ENCODE data around the genes NOL4L, BPIFA3 and BPIFA1.

GRCh38 chr20:32007587-32008370, 2.5 kb upstream of the CCM2L start:
- PRO-cap, 2 experiments, result peak in 2 of 2 experiments; most common plus-strand start chr20:32008161 (in 2); most common minus-strand start chr20:32007885 (in 1)

DNA sequence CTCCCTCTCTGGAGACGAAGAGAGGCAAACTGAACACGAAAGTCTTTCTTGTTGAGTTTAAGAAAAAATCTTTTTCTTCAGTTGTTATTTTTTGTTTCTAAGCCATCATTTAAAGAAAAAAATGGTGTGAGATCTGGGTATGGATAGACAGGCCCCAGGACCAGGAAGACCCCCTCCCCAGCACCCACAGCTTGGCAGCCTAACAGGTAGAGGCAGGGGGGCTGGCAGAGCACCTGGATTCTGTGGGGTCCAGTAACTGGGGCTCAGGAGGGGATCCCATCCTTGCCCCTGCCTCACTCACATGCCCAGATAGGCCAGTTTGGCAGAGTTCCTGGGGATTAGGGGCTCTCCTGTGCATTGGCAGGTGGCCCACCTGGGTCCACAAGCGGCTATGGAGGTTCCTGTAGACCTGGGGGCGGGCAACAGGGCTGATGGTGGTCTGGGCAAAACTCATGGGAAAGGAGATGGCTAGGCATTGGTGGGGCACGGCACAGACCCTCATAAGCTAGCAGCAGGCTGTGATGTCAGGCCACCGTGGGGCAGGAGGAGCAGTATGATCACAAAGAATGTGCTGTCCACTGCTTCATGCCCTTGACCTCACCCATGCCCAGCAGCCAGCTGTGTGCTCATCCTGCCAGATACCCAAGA, 19.4 kb downstream of the PLAGL2 start:
- PRO-cap, 2 experiments, result no peak in any of the 2 experiments

DNA sequence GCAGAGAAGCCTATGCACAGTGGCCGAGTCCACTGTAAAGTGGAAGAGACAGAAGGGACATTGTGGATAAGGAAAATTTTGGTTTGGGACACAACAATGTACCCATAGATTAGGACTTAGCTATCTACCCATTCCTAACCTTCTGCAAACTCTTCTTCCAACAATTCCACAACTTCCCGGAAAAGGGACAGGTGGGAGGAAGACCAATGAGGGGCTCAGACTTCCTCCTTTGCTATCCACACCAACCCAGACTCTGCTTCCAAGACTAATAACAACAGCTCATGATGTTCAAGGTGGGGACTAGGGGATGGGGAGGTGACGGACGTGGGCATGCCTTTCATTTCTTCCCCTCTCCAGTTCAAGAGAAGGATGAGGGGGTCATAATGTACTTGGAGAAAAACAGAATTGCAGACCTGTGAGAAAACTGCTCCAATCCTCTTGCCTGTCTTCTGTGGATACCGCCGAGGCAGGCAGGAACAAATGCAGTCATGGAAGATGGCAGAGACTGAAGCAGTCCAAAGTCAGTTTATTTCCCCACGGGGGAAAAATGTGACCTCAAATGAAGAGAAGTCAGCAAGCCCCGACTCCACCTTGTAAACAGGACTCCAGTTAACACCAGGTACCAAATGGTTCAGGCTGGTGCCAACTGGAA, 12.3 kb downstream of the PLAGL2 start:
- PRO-cap, 2 experiments, result no peak in any of the 2 experiments

DNA sequence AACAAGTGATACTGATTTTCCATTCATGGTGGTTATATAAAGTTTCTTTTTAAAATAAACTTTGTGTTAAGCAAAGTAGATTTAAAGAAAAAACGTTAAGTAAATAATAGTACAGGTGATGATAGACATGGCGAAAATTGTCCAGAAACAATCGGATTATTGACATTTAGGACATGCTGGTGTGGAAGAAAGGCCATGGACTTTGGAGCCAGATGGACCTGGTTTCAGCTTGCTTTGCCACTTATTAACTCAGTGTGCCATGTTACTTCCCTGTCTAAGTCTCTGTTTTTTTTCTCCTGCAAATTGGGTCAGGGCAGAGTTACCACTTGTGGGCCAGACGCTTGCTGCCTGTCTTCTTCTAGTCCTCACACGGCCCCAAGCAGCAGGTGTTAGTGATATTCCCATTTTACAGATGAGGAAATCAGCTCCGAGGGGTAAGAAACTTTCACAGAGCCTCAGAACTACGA, 12.2 kb downstream of the KIF3B start:
- PRO-cap, 2 experiments, result no peak in any of the 2 experiments

DNA sequence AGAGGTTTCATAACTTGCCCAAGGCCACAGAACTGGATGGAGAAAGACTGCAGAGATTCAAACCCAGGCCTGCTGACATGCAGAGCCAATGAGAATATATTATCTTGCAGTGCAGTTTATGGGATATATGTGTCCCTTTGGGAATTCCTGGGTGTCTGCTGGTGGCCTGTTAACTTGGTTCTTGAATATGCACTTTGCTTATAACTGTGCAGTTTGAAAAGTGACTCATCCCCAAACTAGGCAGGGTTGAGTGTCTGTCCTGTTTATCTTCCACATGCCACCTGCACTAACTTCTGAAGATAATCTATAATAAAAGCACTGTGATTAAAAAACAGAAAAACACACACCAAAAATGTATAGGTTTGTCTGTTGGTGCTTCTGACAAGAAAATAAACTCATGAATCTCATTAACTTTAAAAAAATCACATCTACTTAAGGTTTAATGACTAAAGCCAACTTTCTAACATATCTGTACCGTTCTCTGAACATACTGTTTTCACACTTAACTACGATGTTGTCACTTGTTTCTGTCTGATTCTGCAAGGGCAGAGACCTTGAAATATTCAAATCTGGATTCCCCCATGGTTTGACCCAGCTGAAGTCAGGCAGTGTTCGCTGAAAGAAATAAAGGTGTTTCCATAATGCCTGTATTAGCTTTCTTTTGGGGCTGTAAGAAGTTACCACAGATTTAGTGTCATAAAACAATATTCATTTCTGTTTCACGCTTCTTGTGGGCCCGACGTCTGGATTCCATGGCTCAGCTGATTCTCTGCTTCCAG, 2.8 kb upstream of the ASXL1 start:
- PRO-cap, 2 experiments, result no peak in any of the 2 experiments

- PRO-cap, 2 experiments, result no peak in any of the 2 experiments
These were observed 6.5 kb downstream of the ASXL1 start for GRCh38 chr20:32364480-32365237.

- PRO-cap, 2 experiments, result peak in 2 of 2 experiments; most common plus-strand start chr20:32483534 (in 1); most common minus-strand start chr20:32483490 (in 1)
These were observed 101.7 kb downstream of the NOL4L start for GRCh38 chr20:32483150-32484061.

DNA sequence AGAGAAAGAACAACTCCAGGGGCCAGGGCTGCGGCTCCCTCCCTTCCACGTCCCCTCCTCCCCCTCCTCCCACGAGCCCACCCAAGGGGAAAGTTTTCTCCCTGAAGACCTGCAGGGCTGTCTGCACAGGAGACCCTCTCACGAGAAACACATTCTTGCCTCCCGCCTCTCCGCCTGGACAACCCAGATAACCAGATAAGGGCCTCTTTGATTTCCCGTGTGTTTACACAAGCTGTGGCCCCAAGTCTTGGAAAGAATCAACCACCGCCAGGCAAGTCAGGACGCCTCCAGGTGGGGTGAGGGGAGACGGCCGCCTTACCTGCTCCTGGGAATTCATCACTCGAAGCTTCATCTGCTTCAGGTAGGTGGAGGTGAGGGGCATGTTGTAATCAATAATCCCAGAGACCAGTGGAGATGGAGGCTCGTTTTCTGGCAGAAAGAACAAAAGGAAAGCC, 74.1 kb downstream of the NOL4L start:
- PRO-cap, 2 experiments, result no peak in any of the 2 experiments

DNA sequence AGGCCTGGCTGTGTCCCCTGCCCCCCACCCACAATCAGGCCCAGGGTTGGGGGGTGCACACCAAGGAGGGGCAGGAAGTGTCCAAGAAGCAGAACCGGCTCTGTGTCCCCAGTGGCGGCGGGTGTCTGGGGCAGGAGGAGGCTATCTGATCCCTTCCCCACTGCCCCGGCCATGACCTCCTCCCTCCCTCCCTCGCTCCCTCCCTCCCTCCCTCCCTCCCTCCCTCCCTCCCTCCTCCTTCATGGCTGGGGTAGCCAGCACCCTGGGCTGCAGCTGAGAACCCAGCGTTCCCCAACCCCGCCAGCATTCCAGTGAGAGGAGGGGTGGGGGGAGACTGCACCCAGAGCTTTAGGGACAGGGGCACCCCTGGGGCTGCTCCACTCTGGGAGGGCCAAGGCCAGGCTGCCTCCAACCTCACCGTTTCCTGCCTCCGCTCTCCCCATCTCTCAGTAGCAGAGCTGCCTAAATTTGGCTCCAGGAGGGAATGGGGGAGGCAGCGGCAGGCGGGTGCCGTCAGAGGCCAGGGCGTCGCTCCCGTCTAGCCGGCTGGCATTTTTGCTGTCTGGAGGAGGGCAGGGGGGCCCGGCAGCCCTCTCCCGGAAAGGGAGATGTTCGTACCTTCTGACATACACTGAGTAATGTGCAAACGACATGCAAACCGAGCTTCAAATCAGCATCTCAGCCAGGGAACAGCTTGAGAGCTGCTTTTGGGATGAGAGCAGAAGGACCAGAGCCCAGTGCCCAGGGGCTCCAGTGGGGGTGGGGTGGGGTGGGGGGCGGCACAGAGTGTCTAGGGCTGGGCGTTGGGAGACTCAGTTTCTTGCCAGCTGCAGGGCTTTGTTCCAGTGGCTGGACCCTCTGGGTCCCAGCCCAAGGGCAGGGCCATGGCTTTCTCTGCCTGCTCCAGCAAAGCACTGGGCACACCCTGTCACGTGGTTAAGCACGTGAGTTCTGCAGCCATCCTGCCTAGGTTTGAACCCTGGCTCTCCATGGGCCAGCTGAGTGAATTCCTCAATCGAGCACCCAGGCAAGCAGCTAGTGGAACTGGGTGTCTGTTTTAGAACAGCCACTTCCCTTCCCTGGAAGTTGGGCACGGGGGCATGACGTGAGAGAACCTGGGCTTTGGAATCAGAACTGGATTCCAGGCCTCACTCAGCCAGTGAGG, 46.5 kb downstream of the NOL4L start:
- PRO-cap, 2 experiments, result no peak in any of the 2 experiments

GRCh38 chr20:32539577-32540282, 45.4 kb downstream of the NOL4L start:
- PRO-cap, 2 experiments, result peak in 1 of 2 experiments; most common plus-strand start chr20:32540035 (in 1)

DNA sequence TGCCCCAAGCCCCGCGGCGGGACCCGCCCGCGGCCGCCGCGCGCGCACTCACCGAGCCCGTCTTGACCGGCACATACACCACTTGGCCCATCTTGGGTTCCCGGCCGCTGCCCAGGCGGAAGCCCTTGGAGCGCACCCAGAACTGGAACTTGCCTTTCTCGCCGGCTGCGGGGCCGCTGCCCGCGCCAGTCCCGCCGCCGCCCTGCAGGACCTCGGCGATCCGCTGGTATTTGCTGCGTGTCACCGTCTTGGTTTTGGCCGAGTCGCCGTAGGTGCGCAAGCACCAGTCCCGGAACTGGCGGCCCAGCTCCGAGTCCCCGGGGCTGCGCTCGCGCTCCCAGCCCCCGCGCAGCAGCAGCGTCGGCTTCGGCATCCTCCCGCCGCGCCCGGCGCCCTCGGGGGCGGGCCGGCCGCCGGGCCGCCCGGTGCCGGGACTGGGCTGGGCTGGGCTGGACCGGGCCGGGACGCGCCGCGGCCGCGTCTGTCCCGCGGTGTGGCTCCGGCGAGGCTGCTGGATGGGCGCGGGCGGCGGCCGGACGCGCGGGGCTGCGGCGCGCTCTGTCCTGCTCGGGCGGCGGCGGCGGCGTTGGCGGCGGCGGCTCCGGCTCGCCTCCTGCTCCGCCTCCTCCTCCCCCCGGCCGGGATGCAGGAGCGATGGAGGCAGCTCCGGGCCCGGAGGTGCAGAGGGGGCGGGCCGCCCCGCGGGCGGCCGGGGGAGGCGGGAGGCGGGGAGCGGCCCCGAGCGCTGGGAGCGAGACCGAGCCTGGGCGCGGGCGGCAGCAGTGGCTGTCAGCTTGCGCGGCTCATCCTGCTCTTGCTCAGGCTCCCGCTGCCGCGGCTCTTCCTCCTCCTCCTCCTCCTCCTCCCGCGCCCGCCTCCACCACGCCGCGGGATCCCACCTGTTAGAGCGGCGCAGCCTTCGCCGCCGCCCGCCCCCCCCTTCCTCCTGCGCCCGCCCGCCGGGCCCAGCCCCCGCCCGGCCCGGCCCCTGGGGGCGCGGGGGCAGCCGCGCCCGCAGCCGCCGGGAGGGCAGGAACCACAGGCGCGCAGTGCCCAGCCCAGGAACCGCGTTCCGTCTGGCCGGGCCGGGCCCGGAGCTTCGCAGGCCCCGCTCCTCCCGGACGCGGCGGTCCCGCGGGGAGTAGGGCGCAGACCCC, at the start of gene NOL4L:
TSS of gene NOL4L (minus strand) at position 816 of the 1,157 bp plus-strand sequence.
- PRO-cap, 2 experiments, result peak in 1 of 2 experiments; most common minus-strand start position 560 of the sequence (in 1)

DNA sequence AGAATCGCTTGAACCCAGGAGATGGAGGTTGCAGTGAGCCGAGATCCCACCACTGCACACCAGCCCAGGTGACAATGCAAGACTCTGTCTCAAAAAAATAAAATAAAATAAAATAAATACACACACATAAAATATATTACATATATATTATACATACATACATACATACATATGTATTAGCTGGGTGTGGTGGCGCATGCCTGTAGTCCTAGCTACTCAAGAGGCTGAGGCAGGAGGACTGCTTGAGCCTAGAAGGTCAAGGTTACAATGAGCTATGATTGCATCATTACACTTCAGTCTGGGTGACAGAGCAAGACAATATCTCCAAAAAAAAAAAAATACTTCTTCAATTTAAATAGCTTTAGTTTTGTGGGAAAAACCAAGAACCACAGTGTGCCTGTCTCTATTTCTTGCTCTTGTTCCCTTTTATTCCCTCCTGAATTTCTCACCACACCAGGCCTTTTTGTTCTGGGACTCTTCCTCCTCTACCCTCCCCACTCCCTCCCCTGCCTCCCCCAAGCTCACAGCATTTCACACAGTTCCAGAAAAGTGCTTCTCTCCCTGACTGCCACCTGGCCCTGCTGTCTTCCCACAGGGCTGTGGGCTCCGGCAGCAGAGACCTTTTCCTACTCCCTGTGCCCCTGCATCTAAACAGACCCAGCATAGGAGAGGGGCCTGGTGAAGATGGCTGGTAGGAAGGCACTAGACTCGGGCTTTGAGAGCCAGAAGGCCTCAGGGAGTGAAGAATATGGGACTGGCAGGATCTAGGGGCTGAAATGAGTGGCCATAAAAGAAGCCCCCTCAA, 1.3 kb downstream of the C20orf203 start:
- PRO-cap, 2 experiments, result no peak in any of the 2 experiments

GRCh38 chr20:32967840-32968072, 36.5 kb downstream of the SUN5 start:
- PRO-cap, 2 experiments, result no peak in any of the 2 experiments

DNA sequence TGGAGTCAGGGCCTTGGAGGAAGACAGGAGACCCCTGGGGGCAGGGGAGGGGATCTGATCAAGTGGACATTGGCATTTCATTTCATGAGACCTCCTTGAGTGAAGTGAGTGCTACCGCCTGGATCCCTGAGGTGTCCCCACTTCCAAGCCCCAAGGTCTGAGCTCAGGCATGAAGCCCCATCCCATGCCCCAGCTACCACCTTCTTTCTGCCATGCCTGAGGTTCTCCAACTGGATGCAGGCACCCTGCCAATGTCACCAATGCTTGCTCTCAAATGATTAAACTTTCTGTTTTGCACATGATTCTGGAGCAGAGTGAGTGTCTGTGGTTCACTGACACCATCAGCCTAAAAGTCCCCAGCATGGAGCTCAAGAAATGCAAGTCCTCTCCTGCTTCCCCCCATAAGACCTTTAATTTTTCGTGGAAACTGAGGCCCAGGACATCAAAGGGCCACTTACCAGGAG, 43.7 kb upstream of the BPIFA2 start:
- PRO-cap, 2 experiments, result no peak in any of the 2 experiments

DNA sequence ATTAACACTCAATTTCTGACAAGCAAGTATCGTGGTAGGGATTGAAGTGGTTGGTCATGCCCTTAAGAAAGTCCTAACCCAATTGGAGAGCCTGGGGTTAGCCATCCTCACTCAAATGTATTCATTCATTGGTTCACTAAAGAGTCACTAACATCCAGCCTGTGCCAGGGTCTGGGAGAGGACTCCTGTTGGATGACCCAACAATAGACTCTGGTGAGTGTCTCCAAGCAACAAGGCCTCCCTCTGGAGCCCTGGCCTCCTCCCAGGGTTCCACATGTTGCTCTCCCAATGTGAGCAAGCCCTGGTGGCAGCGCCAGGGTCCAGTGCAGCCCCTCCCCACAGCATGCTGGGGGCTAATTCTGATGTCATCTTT, at the start of gene BPIFA3:
TSS of gene BPIFA3 (plus strand) at position 288 of the 373 bp plus-strand sequence.
- PRO-cap, 2 experiments, result no peak in any of the 2 experiments

GRCh38 chr20:33235659-33235858, 237 bp upstream of the BPIFA1 start:
- PRO-cap, 2 experiments, result no peak in any of the 2 experiments

- PRO-cap, 2 experiments, result no peak in any of the 2 experiments
These were observed at the start of gene BPIFA1 for GRCh38 chr20:33235864-33236247. Gene BPIFA1 (plus strand): TSS chr20:33235996.

GRCh38 chr20:33401838-33402117, 459 bp upstream of the CDK5RAP1 start:
- PRO-cap, 2 experiments, result no peak in any of the 2 experiments

- PRO-cap, 2 experiments, result no peak in any of the 2 experiments
These were observed 17.1 kb upstream of the SNTA1 start for GRCh38 chr20:33460619-33461110.

DNA sequence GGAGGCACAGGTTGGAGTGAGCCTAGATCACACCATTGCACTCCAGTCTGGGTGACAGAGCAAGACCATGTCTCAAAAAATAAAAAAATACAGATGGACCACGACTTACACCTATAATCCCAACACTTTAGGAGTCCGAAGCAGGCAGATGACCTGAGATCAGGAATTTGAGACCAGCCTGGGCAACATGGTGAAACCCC, 21.8 kb upstream of the CBFA2T2 start:
- PRO-cap, 2 experiments, result no peak in any of the 2 experiments